Sciatic nerve (tissue), 1 donor: ENCODE measurements around the gene QRICH2.

- PRO-cap, result bidirectional peak, plus-strand start at chr17:75738442, minus-strand start at chr17:75738334
These were observed 16.8 kb downstream of the ITGB4 start for GRCh38 chr17:75737929-75738625.

DNA sequence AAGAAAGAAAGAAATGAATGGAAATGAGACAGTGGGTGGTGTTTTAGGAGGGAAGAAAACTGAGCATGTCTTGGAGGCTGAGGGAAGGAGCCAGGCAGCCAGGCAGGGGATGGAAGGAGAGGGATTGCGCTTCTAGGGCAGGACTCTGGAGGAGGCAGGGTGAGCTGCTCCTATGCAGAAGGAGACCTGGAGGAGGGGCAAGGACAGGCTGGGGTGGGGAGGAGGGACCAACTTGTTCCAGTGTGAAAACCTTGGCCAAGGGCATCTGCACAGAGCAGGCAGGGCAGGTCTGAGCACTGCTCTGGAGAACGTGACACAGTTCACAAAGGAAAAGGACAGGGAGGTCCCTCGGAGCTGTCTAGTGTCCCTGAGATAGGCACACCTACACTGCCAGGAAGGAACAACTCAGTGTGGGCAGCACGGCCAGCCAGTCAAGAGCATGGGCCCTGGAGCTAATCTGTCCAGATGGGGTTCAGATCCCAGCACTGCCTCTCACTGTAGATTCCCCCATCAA, 5.5 kb downstream of the GALK1 start:
- PRO-cap, result no peak

DNA sequence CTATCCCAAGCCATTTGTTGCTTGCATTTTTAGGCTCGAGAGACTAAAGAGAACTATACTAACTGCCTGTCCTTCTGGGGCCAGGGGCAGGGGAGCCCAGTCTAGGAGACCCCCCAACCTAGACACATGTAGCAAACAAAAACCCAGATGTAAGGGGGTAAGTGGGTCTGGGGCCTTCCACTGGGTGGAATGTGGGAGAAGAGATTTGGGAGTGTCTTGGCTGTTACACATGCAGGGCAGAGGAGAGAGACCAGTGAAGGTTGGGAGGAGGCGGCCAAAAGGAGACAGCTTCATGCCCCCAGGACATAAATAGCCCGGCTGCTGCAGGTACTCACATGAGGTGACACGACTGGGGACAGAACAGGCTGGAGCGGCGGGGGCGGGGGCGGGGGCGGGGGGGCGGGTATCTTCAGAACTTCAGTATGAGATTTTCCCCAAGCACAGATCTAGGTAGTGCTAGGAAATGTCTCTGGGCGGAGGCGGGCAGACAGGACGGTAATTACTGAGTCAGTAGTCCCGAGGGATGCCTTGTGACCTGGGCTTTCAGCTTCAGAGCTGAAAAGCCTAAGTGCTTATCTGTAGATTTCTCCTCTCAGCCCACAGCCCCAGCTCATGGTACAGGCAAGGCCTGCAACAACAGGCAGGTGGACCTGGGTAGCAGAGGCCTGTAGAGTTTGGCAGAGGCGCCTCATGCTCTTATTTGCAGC, 24.3 kb downstream of the UNK start:
- PRO-cap, result no peak

DNA sequence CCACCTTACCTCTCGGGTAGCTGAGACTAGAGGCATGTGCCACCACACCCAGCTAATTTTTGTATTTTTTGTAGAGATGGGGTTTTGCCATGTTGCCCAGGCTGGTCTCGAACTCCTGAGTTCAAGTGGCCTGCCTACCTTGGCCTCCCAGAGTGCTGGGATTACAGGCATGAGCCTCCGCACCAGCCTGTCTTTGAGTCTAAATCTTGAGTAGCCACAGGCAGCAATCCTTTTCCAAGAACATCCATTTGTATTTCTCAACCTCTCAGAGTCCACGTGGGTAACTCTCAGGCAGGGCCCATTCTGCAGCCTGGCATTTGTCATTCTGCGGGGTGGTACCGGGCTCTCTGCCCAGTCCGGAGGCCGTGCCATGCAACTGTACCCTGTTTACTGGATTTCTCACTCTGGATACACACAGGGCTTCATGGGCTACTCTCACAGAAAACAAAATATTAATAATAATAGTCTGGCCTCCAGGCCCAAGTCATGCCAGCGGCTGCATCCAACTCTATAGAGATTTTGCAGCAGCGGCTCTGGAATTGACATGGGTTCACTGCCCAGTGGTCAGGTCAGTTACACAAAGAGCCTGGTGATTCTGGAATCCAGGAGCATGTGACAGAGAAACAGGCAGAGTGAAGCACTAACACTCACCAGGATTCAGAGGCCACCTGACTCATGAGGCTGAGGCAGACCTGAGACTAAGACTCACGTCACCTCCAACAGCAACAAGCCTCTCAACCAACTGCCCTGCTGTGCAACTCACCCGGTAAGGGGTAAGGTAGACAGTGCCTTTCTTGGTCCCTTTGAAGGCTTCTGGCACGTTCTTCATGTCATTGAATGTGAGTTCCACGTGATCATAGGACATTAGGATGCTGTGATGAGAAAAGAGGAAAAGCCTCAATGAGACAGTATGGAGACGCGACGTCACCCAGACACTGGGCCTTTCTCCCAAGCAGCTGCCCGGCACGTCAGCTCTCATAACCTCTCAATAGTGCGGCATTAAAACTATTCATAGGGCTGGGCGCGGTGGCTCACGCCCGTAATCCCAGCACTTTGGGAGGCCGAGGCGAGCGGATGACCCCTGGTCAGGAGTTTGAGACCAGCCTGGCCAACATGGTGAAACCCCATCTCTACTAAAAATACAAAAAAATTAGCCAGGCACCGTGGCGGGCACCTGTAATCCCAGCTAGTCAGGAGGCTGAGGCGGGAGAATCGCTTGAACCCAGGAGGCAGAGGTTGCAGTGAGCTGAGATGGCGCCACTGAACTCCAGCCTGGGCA, 3.9 kb downstream of the WBP2 start:
- PRO-cap, result no peak

GRCh38 chr17:75869069-75870377, 8.9 kb downstream of the TRIM47 start:
- PRO-cap, result bidirectional peak, plus-strand start at chr17:75869434, minus-strand start at chr17:75869276; unidirectional peak, plus-strand start at chr17:75869721; unidirectional peak, minus-strand start at chr17:75870294

GRCh38 chr17:75876628-75876970, 1.8 kb downstream of the TRIM47 start:
- PRO-cap, result bidirectional peak, plus-strand start at chr17:75876832, minus-strand start at chr17:75876583

GRCh38 chr17:75890446-75891528, 6.0 kb downstream of the TRIM65 start:
- PRO-cap, result no peak

DNA sequence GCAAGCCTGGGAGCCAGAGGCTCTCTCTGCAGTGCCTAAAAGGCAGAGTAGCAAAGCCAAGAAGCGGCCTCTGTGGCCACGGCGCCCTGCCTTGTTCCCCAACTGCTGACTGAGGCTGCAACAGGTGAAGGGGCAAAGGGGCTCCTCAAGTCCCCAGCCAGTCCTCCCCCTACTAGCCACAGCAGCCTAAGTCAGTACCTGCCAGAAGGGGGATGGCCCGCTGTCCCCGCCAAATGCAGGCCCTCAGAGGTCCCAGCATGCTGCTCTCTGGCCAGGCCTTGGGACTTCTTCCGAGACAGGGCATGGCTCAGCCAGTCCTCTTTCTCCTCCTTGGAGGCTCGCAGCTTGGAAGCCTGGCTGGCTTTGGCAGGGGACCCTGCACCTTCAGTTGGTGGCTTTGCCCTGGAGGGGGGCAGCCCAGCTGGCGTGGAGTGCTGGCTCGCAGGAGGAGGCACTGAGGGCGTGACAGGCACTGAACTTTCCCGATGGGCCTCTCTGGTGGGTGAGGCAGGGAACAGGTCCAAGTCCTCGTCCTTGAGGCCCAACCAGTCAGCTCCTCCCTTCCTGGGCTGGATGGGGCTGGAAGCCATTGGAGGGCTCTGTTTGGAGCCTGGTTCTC, 17.7 kb downstream of the FBF1 start:
- PRO-cap, result no peak

GRCh38 chr17:76141748-76142398, 828 bp upstream of the FOXJ1 start:
- PRO-cap, result no peak

GRCh38 chr17:76182021-76182601, 41.1 kb upstream of the FOXJ1 start:
- PRO-cap, result no peak

DNA sequence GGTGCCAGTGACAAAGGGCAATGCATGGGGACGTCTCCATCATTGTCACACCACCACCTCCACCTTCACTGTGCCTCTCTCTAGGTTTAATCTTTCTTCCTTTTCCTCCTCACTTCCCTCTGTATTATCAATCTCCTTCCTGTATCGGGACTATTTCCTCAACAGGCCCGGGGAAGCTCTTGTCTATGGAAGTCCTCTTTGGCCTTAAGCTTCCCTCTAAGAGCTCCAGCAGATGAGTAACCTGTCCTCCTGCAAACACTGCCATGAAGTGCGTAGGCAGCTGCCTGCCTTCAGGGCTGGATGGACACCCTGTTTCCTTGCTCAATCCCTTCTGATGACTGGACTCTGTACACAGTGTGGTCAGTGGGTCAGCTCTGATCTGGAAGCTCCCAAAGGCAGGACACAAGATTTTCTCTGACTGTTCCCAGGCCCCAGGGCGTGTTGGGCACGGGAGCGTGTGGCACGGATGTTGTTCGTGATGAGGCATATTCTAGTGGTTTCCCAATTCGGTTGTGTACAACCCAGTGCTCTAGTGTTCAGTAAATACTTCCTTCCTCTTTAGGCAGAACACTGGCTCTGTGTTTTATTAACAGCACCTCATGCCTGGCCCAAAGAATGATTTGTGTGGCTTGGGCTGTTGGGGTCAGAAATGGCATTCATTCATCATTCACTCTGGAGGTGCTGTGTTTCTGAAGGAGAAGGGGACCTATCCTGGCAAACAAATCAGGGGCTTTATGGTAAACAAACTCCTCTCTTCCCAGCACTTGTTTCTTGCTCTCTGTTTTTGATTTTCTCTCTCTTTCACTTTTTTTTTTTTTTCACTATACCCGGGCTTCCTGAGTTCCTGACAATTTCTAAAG, 11.8 kb upstream of the RNF157 start:
- PRO-cap, result bidirectional peak, plus-strand start at position 611 of the sequence, minus-strand start at position 381 of the sequence

GRCh38 chr17:76256606-76257169, 8.5 kb upstream of the UBALD2 start:
- PRO-cap, result unidirectional peak, minus-strand start at chr17:76256913

- PRO-cap, result no peak
These were observed at the start of gene QRICH2 for GRCh38 chr17:76308200-76308365. Gene QRICH2 (minus strand): TSS chr17:76308276.

DNA sequence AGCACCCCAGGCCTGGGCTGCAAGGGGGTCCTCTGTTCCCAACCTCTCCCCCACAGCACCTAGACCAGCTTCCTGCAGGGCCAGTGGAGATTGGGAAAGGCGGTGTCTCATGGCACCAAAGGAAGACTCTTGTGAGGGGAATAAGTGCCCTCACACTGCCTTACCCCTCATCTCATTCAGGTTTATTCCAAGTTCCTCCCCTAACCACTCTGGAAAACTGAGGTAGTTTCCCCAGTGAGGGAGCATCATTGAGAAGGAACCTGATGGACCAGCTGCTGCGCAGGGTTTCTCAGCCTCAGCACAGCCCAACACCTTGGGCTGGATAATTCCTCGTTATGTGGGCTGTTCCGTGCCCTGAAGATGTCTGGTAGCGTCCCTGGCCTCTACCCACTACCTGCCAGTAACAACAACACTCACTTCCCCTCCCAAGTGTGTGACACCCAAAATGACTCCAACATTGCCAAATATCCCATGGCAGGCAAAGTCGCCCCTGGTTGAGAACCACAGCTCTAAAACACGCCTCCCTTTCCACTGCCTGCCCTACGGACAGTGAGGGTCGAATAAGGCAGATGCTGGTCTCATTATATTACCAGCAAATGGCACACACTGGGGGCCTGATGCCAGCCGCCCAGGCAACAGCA, 1.2 kb downstream of the RHBDF2 start:
- PRO-cap, result bidirectional peak, plus-strand start at position 263 of the sequence, minus-strand start at position 121 of the sequence; bidirectional peak, plus-strand start at position 525 of the sequence, minus-strand start at position 366 of the sequence

DNA sequence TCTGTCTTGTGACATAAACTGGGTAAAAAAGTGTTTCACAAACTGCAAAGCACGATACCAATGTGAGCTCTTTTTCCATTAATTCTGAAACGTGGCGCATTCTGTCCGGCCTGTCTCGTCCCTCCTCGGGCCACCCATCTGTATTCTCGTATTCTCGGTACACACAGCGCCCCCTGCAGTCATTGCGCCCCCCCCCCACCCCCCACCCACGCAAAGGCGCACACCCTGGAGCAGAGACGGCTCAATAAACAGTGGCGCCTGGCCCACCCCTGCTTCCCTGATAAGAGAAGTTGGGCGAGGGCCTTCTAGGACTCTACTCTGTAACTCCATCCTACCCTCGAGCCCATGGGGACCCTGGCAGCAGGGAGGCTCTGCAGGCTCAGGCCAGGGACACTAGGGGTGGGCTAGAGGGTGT, 8.6 kb downstream of the CYGB start:
- PRO-cap, result bidirectional peak, plus-strand start at position 280 of the sequence, minus-strand start at position 140 of the sequence

GRCh38 chr17:76531268-76531724, 6.2 kb downstream of the CYGB start:
- PRO-cap, result no peak

GRCh38 chr17:76569470-76570486, 15.9 kb downstream of the ST6GALNAC2 start:
- PRO-cap, result bidirectional peak, plus-strand start at chr17:76570193, minus-strand start at chr17:76570097

GRCh38 chr17:76613110-76613663, 27.5 kb upstream of the ST6GALNAC2 start:
- PRO-cap, result no peak

GRCh38 chr17:76735857-76736895, 955 bp downstream of the SRSF2 start:
- PRO-cap, result bidirectional peak, plus-strand start at chr17:76736430, minus-strand start at chr17:76736424; bidirectional peak, plus-strand start at chr17:76736636, minus-strand start at chr17:76736550

DNA sequence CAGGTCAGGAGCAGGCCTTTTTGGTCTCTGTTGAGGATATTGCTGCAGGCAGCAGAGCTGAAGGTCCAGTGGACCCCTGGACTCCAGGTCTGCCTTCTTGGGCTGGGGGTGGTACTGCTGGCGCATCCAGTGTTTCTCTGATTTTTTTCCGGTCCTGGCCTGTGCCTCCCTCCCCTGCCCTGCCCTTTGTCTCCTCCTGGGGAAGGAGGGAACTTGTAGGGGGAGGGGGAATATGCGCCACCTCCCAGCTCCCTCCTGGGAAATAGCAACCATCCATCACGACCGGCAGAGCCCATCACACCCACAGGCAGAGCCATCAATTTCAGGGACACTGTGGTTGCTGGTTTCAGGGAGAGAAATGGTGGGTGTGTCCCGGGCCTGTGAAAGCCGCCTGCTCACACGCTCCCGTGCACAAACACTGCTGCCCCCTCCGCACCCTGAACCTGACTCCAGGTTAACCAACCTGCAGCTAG, 17.2 kb downstream of the MGAT5B start:
- PRO-cap, result no peak